ENCODE data around the gene SESTD1.

DNA sequence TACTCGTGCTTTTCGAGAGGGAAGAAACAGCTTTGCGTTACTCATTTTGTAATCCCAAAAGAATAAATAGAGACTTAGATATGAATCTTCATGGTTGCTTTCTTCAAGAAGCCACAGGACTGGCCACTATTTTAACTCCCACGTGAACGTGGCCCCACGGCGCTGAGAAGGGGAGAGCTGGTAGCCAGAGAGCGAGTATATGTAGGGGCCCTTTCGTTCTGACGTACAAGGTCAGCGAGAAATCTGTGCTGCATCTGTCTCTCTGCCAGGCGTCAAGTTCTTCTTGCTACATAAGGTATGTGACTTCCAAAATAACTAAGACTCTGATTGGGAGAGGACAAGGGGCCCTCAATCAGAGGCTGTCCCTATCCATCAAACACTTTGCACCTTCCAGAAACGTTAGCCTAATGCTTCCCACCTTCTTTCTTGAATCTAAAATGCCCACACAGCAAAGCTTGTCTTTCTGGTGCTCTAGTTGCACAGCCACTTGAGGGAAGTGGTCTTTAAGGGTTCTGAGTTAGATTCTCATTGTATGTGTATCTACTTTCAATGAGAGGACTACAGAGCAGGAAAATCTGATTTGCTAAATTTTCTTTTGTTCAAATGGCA is 149.3 kb downstream of the PLEKHA3 start:
- PRO-cap, result no peak
- RRBS, result no CpG with 5 or more reads among the region's 13 CpGs

GRCh38 chr2:178785599-178785881 is 21.7 kb downstream of the TTN start:
- PRO-cap, result no peak
- RRBS, result no CpG with 5 or more reads among the region's 3 CpGs

DNA sequence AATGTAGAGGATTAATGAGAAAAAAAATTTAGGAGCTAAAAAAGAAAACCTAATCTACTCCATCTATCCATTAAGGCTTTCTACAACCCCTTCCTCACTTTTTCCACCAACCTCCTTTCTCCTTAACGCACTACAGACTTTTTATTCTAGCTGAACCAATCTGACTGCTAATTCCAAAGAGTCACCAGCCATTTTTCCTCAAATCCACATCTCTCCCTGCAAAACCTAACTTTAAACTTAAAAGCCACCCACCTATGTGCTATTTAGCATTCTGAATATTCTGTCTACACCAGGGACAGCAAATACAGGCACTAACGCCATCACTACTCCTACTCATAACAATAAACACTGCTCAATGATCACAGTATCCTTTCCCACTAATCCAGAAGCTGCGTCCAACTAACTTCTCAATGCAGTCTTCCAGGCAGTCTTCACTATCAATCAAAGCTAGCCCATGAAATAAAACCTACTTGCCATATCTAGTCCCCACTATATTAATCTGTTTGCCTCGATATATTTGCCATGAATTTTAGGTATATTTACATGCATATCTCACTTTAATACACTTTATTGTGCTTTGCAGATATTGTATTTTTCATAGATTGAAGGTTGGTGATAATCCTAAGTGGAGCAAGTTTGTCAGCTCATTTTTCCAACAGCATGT is 10.3 kb downstream of the SESTD1 start:
- PRO-cap, result no peak
- RRBS, result no CpG with 5 or more reads among the region's 4 CpGs

DNA sequence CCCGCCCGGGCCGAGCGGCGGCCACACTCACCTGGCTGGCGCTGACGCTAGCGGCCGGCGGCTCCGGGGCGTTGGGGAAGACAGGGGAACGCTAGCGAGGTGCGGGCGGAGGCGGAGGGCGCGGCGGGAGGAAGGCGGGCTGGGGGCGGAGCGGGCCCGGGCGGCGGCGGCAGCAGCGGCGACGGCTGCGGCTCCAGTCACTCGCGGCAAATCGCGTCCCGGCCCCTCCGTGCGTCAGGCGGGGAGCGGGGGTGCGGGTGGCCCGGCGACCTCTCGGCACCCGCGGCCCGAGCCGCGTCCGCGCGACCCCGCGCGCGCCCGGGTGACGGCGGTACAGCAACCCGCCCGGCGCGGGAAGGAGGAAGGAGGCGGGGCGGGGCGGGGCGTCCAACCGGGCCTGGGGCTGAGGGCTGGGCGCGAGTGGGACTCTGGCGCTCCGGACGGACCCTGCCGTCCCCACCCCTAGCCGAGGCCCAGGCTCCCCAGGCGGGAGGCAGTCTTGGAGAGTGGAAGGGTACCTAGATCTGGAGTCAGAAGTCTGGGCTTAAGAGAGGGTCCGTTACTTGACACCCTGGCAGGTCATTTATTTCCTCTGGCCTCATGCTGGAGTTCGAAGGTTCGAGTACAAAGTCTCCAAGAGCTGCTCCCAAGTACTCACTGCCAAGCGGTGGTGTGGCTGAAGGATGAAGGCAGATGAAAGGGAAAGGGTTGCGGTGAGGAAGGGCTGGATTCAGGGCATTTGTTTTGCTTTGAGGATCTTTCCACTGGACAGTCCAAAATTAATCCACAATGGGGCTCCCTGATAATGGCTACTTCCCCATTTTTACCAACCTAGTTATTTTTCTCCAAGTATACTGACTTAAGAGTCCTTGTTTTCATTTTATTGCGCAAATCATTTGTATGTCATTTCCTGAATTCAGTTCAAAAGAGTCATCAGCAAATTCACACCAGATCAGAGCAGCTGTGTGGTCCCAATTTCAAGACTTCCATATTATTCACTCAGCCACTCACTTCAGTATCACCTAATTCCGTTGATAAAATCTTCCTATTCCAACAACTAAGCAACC is at the start of gene SESTD1:
Gene SESTD1 (minus strand): TSS at position 365 of the 1,067 bp plus-strand sequence.
- PRO-cap, result bidirectional peak, plus-strand start at position 390 of the sequence, minus-strand start at position 327 of the sequence
- RRBS, result under 1% methylated on average over 58 of the region's 83 CpGs

DNA sequence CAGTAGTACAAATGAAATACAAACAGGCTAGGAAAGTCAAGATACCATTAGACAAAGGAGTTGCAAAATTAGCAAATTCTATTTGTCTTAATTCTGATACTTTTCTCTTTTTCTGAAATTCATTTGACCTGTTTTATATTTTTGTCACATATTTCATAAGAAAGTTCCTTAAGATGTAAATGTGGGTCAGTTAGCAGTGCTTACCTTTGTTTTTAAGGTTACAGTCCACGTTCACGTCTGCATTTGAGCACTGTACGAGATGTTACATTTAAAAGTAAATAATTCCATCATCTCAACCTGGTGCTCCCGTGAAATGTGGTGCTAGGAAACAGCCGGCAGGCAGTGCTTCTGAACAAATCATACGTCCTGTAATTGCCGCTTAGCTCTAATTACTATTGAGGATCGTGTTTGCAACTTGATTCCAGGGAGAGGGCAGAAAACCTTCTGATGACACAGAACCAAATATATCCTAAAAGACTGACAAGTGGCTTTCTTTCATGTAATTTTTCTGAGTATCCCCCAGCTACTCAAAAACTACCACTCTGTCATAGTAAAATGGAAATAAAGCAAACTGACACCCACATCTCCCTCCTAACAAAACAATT is 297.7 kb upstream of the SESTD1 start:
- PRO-cap, result no peak
- RRBS, result no CpG with 5 or more reads among the region's 8 CpGs

- PRO-cap, result no peak
- RRBS, result no CpG with 5 or more reads among the region's 8 CpGs
Observed at GRCh38 chr2:179745432-179746300, 115.7 kb downstream of the ZNF385B start.

GRCh38 chr2:181014121-181014711 is 33.8 kb downstream of the UBE2E3 start:
- PRO-cap, result no peak
- RRBS, result no CpG with 5 or more reads among the region's 3 CpGs

DNA sequence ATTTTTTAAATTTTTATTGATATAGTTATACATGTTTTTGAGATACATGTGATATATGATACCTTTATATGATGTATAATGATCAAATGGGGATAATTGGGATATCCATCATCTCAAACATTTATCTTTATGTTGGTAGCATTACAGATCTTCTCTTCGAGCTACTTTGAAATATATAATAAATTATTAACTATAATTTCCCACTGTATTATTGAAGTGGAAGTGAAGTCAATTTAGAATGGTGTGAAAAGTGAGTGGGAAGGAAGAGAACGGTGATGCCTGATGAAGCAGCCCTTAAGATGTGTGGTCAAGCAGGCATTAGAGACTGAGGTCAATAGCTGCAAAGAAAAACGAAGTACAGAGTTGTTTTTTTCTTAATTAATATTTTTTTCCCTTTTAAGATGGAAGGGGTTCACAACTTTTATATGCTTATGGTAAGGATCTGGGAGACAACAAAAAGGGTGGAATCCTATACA is 34.3 kb downstream of the UBE2E3 start:
- PRO-cap, result no peak
- RRBS, result no CpG with 5 or more reads among the region's 3 CpGs

- PRO-cap, result no peak
- RRBS, result no CpG with 5 or more reads among the region's 3 CpGs
Observed at GRCh38 chr2:181124517-181124935, 144.1 kb downstream of the UBE2E3 start.

DNA sequence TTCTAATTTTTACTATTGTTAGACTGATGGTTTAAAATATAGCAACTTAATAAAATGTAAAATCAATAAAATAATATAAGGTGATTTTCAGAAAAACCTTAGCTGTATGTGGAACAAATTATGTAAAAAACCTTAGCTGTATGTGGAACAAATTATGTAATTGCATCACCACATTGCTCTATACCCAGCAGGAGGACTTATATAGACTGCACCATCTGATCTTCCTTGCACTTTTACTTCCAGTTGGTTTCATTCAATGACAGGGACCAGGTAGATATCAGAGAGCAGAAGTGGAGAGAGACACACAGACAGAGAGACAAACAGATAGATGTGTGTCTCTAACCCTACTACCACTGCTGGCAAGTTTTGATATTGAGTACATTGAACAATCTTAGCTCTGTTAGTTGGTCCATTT is 62.6 kb upstream of the ITGA4 start:
- PRO-cap, result no peak

DNA sequence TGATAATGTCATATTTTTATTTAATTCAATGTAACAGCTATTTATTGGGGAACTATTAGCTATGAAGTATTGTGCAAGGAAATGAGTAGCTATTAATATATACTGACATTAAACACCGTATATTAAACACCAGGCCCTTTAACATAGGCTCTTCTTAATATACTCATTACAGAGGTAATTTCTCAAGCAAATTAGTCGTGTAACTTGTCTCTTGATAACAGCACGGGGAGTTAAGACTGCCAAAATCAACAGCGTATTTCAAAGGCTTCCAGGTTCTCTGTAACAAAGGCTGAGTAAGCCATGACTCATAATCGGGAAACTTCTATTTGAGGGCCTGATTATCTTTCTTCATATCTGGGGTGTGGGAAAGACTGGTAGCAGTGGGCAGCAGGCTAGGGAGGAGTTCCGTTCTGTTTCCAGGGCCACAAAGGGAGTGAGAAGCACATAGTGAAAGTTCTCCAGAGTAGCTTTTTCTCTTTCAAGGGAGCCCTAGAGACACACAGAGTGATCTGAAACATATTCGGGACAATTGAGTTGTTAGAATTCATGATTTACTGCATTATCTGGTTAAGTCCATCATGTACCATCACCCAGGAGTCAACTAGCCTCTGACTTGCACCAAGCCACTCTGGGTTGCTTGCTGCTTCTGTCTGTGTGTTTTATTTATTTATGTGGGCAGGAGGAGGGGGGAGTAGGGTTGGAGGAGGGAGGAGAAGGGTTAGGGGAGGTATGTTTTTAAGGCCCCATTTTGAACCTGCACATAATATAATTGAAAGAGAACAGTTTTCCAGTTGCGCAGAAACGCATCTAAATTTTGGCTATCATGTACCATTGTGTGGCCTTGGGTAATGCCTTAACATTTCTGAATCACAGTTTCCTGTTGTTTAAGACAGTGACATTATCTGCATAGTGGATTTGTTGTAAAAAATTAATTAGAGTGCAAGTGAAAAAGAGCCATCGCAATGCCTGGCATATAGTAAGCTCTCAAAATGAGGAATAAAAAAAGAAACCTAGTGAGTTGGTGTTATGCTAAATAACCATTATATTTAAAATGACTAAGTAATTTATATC is 80.5 kb upstream of the ITPRID2 start:
- PRO-cap, result bidirectional peak, plus-strand start at position 351 of the sequence, minus-strand start at position 206 of the sequence
- RRBS, result no CpG with 5 or more reads among the region's 10 CpGs

GRCh38 chr2:181893002-181893582 is 1.6 kb downstream of the ITPRID2 start:
- PRO-cap, result no peak
- RRBS, result no CpG with 5 or more reads among the region's 5 CpGs

GRCh38 chr2:181901582-181902854 is 10.5 kb downstream of the ITPRID2 start:
- PRO-cap, result no peak
- RRBS, result no CpG with 5 or more reads among the region's 11 CpGs

DNA sequence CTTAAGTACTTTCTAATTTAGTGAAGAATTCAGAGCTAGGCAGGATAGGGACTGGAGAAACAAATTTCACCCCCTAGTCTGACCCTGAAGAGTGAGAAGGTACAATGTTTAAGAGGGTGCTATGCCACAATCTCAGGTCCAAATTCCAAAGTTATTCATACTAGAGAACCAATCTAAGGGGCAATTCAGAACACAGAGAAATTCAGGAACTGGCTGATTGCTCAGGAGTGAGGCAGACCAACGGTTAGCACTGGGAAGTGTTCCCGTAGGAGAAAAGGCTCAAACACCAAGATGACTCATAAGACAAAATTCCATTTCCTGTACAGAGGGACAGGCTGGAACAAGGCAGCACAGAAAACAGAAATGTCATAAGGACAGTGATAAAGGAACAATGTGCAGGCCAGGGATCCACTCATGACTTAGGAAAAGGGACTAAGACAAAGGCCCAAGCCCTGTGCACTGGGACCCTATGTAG is 54.2 kb downstream of the PDE1A start:
- PRO-cap, result bidirectional peak, plus-strand start at position 360 of the sequence, minus-strand start at position 252 of the sequence
- RRBS, result no CpG with 5 or more reads among the region's 2 CpGs

- PRO-cap, result bidirectional peak, plus-strand start at chr2:182716889, minus-strand start at chr2:182716864
- RRBS, result no CpG with 5 or more reads among the region's 13 CpGs
Observed at GRCh38 chr2:182716715-182717241, 721 bp downstream of the DNAJC10 start.

DNA sequence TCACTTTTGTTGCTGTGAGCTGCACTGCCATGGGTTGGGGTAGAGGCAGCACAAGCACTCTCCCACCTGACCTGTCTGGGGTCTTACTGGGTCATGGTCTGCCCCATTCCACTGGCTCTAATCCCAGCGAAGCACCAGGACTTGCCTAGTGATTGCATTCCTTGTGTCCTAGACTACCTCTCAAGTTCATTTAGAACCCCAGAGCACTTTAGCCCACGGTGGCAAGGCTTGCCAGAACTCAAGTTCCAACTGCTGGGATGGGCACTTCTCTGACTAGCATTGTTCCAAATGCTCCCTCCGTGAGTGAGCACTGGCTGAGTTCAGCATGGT is 567.8 kb downstream of the NUP35 start:
- PRO-cap, result no peak
- RRBS, result no CpG with 5 or more reads among the region's 3 CpGs

DNA sequence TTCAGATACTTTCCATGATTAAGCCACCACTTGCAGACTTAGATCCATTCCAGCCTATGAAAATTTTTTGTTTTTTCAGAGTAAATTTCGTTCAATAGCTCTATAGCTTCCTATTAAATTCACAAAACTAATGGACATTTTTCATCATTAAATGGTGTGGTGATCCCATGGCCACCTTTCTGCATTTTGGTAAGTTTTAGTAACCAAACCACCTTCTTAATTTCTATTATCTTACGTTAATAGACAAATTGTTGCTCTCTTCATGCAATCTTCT is 356.2 kb upstream of the ZNF804A start:
- PRO-cap, result no peak
- RRBS, result no CpG with 5 or more reads among the region's 2 CpGs

- PRO-cap, result no peak
- RRBS, result no CpG with 5 or more reads among the region's 3 CpGs
Observed at GRCh38 chr2:184659919-184660151, 61.5 kb downstream of the ZNF804A start.

DNA sequence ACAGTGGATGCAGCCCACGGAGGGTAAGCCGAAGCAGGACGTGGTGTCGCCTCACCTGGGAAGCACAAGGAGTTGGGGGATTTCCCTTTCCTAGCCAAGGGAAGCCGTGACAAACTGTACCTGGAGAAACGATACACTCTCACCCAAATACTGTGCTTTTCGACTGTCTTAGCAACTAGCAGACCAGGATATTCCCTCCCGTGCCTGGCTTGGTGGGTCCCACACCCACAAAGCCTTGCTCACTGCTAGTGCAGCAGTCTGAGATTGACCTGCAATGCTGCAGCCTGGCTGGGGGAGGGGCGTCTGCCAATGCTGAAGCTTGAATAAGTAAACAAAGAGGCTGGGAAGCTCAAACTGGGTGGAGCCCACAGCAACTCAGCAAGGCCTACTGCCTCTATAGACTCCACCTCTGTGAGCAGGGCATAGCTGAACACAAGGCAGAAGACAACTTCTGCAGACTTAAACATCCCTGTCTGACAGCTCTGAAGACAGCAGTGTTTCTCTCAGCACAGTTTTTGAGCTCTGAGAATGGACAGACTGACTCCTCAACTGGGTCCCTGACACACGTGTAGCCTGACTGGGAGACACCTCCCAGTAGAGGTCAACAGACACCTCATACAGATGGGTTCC is 448.5 kb upstream of the FSIP2 start:
- PRO-cap, result no peak
- RRBS, result no CpG with 5 or more reads among the region's 10 CpGs

DNA sequence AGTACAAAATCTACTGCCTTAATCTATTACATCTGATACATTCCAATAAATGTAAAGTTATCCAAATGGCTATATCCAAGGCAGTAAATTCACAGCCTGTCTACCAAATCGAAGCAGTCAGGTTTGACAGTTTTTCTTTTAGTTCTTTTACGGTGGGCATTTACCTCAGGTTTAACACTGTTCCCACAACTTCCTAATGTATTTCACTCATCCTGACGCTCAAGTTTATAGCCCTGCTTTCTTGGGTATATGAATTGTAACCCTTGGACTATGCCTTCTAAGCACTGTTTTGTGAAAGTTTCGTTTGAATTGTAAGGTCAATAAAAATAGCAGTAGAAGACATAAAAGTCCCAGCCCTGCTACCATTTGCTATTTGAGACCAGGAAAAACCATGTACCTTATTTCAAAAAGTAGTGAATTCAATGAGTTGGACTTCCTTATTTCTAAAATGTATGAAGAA is 2.1 kb upstream of the ZC3H15 start:
- PRO-cap, result no peak
- RRBS, result no CpG with 5 or more reads among the region's 4 CpGs

Data from MCF 10A (cell line).